Bronchus (tissue), 1 donor: ENCODE measurements around a stretch of chr9.

DNA sequence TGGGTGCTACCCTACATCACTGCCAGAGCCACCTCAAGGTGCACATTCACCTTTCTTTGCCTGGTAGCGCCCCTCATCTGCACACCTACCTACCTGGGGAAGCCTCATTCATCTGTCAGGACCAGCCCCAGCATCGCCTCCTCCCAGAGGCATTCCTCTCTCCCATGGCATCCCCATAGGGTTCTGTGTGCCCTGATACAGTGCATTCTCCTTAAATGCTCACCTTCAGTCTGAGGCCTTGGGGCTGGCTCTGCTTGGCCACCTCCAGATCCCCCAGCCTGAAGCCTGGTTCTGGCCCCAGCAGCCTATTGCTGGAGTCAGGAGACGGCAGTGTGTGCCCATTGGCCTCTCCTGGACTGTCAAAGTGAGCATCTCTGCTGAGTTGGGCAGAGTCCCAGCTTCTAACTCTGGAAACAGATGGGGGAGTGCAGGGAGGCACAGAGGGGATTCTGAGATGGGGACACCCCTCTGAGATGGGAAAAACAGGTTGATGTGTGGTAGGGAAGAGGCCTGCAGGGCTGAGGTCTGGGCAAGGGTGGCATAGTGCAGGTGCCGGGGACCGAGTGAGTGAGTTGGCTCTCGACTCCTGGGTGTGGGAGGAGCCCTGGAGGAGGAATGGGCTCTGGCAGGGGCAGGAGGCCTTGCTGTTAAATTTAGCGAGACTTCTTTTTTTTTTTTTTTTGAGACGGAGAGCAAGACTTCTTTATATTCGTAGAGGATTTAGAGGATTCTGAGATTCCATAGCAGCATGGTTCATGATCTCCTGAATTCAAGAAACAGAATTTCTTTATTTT, 27.5 kb downstream of the PHF2 start:
- PRO-cap: no peak

DNA sequence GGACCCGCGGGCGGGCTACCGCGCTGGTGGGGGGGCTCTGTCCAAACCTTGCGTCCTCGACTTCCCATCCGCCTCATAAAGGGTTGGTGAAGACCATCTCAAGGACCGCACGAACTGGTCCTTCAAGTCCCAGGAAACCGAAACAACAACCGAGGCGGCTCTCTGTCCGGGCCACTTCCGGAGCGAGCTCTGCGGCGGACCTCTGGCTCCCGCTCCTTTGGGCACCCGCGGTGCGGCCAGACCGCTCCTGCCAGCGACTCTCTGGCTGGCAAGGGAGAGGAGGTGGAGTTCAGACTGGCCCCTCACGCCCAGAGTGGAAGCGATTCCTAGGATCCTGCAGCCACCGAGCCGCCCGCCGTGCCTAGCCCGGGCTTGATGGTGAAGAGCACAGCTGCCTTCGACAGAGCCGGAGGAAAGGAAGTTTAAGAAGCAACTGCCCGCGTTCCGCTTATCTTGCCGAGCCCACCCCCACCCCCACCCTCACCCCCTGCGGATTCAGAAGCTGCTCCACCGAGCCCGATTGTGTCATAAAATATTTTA, 4.0 kb downstream of the BARX1 start:
- PRO-cap: bidirectional peak, plus-strand start at position 174 of the sequence, minus-strand start at position 71 of the sequence

DNA sequence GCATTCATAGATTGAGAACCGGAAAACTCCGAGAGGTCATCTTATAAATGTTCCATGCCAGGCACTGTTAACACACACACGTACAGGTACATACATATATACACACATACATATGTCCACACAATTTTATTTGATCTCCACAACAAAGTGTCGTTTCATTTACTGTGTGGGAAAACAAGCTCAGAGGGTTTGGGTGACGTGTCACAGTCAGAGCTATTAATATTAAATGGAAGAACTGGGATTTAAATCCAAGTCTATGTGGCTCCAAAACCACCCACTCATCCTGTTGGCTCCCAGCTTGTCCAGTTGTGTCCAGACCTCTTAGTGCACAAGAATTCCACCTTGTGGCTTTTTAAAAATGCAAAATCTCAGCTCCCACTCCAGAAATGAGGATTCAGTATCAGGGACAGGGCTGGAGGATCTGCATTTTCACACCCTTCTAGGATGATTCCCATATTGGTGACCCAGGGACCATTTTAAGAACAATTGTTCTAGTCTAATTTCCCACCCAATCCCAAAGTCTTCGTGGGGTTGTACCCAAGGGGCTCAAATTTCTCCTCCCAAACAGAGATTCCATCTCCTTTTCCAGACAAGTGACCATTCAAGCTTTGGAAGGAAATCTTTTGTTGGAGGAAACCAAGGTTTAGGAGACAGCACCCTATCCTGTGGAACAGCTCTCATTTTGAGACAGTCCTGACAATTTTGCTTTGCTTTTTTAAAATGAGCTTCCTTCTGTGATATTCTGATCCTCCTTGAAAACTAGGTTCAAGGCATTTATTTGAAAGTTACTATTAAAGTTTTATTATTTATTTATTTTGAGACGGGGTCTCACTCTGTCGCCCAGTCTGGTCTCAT, 52.1 kb upstream of the PTPDC1 start:
- PRO-cap: no peak

DNA sequence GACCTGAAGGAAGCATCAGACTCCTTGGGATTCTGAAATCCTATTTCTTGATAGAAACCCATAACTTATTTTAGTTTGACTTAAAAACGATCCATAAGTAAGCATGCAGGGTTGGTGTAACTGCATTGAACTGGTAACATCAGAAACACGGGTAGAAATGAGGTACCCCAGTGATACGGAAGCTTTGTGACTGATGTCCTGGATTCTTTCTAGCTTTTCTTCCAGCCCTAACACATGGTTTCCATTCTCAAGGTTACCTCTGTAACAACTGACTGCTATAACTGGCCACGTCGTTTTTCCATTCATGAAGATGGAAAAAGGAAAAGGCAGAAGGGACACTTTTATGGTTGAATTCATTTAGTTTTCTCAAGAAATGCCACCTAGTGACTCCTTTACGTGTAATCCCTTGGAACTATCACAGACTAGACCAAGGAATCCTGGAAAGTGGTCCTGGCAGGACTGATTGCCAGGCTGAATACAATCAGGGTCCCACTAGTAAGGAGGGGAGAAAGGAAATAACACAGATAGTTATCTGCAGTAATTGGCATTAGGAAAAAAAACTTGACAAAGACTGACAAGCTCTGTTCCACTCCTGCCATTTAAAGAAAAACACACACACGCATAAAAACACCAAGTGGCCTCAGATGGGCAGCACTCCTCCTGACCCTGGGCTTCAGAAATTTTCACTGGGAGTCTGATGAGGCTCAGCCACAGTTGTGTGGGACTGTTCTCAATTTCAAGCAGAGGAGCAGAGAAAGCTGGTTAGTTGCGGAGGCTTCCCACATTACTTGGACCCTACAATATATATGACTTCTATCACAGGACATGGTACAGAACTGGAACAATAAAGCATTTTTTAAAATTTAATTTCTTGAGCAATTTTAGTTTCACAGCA, 77.5 kb upstream of the ZNF169 start:
- PRO-cap: no peak

DNA sequence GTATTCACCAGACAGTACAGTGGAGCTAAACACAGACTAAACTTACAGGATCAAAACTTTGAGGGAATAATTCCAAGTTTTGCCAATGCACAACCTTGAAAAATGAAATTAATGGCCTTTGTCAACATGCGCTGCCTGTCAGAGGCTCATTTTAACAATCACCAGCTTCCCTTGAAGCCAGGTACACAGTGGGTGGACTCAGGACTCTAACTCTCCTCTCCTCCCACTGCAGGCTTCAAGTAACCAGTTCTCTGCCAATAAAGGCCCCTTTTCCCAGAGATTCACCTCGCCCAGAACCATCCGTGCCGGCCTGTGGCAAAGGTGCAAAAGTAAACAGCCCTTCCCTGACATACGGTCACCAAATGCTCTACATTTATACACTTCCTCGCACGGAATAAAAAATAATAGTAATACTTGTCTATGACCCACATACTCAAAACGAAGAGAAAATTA, 18.4 kb upstream of the FBP2 start:
- PRO-cap: no peak

DNA sequence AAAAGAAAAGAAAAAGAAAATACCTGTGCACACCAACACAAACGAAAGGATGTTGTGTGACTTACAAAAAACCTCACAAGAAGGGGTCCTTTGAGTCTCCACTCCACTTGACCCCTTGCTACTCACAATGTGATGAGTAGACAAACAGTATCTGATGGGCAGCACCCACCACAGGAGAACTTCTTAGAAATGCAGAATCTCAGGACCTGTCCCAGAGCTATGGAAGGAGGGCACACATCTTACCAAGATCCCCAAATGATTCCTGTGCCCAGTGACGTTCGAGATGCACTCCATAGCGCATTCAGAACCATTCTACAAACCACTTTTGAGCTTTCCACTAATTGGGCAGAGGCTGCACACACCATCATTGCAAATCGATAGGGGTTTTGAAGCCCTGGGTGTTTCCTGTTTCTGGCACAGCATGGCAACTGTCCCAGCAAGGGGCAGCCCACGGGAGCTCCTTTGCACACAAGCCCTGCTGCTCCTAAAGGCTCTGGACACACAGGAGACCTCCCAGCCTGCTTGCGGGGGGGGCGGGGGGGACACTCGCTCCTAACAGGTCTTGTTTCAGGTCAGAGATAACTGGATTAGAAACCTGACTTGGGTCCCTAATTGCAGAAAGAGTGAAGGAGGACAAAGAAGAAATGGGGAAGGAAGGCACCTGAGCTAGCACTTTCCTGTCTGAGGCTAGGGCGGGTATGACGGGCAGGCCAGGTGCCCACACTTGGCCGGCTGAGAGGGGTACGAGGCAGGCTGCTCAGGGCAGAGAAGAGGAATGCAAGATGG, 1.0 kb downstream of the FBP1 start:
- PRO-cap: unidirectional peak, plus-strand start at position 723 of the sequence

DNA sequence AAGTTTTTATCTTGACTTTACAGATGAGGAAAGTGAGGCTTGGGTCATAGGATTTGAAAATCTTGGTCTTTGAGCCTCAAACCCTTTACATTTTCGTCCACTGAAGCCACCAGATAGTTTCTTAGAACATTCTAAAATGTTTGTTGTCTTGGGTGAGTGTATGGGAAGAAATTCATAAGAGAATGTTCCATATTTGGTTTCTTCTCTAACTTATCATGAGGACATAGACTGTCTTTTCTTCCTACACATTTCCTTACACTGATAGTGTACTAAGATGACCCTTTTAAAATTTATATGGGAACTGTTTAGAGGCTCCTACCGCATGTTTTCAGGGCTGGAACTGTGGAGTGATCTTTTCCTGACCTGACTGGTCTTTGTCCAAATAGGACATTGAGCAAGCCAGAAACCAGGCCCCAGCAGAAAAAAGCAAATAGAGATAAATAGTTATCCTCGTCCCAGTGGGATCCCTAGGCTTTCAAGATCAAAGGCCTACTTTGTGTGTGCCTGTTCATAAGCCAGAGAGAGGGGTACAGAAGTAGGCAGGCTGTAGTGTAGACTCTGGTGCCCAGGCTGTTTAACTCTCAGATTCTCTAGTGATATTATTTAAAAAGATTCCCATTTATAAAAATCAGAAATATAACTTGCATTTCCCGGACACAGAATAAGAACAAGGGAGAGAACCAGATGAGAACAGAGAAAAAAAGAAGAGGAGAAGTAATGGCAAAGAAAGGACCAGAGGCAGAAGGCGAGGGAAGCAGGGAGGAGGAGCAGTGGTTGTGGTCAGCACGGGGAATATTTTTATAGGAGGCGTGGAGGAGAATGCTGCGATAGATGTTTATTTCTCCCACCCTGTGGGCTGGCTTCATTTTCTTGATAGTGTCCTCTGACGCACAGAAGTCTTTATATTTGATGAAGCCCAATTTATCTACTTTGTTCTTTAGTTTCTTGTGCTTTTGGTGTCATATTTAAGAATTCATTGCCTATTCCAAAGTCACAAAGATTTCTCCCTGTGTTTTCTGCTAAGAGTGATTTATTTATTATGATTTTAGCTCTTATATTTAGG, 101.1 kb downstream of the AOPEP start:
- PRO-cap: no peak

DNA sequence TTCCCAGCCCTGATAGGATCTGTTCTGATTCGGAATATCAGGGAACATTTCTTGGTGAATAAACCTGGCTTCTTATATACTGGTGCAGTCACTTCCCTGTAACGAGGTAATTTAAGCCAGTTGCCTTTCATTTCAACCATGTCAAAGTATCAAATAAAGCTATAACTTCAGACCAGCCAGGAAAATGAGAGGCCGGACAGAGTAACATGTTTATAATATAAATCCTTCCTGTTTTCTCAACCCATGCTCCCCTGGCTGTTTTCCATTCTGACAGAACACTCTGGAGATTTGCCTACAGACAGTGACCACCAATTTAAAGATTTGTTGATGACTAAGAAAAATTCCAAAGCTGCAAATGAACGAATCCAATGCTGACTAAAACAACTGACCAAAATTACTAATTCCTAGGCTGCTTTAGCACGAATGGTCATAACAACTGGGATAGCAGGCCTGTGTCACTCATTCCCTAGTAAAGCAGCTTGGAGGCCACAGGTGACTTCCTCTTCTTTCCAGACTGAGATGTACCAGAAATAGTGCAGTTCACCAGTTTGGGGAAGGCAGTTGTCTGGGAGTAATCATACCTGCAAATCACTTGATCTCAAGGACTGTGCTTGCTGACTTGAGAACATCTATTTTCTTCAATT, 141.4 kb downstream of the AOPEP start:
- PRO-cap: no peak

- PRO-cap: no peak
These were observed 144.5 kb downstream of the AOPEP start for GRCh38 chr9:94870812-94871518.

- PRO-cap: no peak
These were observed 147.9 kb downstream of the AOPEP start for GRCh38 chr9:94874331-94874878.

GRCh38 chr9:94950110-94950845, 223.8 kb downstream of the AOPEP start:
- PRO-cap: bidirectional peak, plus-strand start at chr9:94950705, minus-strand start at chr9:94950518

- PRO-cap: no peak
These were observed 262.2 kb downstream of the AOPEP start for GRCh38 chr9:94988784-94989094.

DNA sequence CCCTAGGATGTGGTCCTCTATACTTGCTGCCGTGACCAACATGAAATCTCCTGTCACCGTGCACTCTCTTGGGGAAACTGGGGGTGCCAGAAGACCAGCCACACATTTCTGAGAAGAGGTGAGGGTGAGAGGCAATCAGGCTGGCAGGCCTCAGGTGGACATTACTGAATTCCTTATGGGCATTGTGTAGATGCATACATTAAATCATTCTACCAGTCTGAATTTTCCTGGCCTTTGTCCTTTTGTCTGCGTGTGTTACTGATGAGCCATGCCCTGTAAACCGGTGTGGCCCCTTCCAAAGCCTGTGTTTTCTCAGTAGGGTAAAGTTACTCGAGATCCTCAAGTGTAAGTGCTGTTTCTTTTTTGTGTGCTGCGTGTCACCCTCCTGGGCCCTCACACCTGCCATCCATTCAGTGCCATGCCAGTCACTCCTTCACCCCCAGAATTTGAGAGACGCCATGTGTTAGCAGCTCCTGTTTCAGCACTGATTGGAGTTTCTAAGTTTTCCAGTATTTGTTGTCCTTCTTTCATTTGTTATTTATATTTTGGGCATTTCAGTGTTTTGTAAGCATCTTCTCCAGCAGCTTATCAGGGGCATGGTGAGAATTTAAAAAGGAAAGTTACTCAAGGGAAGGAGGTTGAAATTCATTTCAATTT, 288.3 kb downstream of the FANCC start:
- PRO-cap: no peak

GRCh38 chr9:95032896-95033267, 284.6 kb downstream of the FANCC start:
- PRO-cap: no peak

DNA sequence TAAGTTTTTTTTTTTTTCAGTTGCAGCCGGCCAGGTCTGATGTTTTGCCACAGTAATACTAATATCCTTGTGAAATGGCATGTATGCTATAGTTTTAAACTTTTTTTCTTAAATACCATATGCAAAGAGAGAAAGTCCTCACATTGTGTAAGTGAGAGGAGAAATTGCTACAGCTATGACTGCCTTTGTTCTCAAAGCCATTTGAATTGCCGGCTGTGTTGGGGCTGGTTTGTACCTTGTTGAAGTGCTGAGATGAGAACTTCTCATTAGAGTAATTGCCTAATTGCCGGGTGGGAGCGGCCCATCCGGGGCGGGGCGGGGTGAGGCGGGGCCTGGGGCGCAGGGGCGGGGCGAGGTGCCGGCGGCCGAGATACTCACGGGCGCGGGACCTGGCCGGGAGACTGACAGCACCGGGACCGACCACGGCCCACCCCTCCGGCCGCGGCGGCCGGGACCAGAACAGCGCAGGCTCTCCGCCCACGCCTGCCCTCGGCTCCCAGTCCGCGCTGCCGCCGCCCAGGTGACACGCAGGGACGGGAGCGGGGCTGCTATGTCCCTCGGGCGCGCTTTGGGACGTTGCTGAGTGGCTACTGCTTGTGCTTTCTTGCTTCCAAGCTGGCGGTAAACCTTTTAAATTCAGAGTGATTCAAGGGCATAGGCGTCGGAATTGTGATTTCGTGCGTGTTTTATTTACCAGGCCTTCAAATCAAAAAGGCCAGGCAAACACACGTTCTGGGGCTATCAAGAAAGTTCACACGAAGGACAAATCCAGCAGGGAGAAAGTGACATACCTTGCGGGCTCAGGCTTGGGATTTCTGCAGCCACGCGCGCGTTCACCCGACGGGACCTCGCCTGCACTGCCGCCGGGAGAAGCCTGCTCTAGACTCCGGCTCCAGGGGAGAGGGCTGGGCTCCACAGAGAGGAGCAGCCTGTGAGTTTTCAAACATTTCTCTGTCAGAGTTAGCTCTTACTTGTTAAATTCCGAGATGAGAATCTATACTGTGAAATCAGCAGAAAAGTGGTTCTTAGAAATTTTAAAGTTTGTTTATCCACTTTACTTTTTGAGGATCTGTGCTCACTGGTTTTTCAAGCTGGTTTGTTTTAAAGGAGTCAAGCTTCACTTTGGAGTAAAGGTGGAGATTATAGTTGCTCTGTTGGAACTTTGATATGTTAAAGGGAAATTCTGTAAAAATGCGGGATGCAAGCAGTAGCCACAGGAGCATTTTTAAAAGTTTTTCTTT, 269.0 kb downstream of the FANCC start:
- PRO-cap: bidirectional peak, plus-strand start at position 398 of the sequence, minus-strand start at position 246 of the sequence; bidirectional peak, plus-strand start at position 895 of the sequence, minus-strand start at position 859 of the sequence

GRCh38 chr9:95055131-95055651, 262.3 kb downstream of the FANCC start:
- PRO-cap: no peak

DNA sequence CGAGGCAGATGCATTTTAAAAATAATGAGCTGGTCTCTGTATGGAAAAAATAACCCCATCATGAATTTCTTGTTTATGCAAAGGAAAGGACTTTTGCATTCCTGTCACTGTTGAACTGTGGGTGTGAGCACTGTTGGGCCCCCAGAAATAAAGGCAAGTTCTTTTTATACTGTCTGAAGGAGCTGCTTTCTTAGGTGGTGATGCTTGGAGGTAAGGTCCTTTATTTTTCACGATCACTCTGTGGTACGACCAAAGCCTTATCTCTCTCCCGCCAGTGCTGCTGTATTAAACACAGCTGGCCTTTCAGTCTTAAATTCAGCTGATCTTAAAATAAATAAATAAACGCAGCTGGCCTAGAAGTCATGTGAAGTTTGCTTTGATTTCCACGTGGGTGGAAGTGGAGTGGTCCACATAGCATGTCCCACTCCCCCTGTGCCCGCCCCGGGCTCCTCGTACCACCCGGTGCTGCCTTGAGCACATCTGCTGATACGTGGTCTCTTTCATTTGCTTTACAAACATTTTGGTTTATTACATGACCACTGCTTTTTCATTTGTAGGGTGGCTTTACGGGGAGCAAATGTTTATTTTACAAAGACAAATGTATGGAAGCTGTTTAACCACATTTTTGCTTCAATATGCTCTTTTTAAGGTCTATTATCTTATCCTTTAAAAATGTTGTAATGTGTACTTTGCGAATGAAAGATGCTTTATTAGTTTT, 260.4 kb downstream of the FANCC start:
- PRO-cap: no peak

GRCh38 chr9:95103381-95103814, 214.1 kb downstream of the FANCC start:
- PRO-cap: no peak

DNA sequence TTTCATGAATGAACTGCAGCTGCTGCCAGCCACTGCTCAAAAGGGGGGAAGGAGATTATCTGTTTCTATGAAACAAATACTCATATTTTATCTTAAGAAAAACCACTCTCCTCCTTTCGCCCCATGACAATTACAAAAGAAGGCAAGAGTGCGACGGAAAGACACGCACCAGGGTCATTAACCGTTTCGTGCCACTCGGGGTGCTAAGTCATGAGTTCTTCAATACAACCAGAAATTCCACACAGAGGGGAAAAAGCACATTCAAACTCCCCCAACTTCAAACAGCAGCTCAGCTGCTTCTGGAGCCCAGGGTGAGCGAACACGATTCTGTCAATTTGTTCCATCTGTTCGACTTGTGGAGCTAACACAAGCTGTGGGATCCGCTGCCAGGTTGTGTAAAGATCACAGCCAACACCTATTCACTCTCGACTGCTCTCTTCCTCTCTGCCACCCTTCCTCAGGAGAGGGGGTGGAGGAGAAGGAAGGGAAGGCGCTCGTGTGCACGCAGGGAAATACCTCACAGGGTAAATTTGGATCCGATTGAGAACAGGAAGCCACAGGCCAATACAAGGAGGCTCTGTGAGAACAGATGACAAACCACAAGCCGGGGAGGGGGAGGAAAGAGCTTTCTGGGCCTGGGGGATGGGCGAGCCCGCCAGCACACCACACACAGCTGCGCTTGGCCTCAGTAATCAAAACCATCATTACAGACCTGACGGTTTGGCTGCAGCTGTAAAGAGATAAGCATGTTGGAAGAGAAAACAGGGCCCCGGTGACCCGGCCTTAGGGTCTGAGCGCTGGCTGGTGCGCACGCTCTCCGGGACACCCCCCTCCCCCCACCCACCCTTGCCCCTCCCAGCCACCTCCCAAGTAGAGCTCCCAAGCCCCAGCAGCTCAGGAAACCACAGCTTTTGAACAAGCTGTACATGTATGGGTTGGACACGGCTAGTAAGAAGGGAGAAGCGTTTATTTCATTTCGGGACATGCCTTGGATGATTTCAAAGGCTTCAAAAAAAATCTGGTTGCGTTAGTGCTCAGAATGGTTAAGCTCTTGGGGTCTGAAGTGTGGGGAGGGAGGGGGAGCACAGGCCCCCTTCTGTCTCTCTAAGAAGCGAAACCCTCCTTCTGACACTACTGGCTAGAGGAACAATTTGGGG, 46.5 kb downstream of the PTCH1 start:
- PRO-cap: bidirectional peak, plus-strand start at position 463 of the sequence, minus-strand start at position 459 of the sequence

GRCh38 chr9:95506312-95507065, 2.6 kb downstream of the PTCH1 start:
- PRO-cap: bidirectional peak, plus-strand start at chr9:95506698, minus-strand start at chr9:95506607